T47D (cell line): ENCODE measurements around a stretch of chr7.

GRCh38 chr7:100546996-100547417 lies 8.0 kb downstream of the AGFG2 start:
- RRBS: no CpG with 5 or more reads among the region's 8 CpGs

GRCh38 chr7:100552101-100552817 lies 13.3 kb downstream of the AGFG2 start:
- RRBS: no CpG with 5 or more reads among the region's 7 CpGs

- RRBS: no CpG with 5 or more reads among the region's 7 CpGs
Observed at GRCh38 chr7:100568442-100568767, 5.3 kb downstream of the SAP25 start.

DNA sequence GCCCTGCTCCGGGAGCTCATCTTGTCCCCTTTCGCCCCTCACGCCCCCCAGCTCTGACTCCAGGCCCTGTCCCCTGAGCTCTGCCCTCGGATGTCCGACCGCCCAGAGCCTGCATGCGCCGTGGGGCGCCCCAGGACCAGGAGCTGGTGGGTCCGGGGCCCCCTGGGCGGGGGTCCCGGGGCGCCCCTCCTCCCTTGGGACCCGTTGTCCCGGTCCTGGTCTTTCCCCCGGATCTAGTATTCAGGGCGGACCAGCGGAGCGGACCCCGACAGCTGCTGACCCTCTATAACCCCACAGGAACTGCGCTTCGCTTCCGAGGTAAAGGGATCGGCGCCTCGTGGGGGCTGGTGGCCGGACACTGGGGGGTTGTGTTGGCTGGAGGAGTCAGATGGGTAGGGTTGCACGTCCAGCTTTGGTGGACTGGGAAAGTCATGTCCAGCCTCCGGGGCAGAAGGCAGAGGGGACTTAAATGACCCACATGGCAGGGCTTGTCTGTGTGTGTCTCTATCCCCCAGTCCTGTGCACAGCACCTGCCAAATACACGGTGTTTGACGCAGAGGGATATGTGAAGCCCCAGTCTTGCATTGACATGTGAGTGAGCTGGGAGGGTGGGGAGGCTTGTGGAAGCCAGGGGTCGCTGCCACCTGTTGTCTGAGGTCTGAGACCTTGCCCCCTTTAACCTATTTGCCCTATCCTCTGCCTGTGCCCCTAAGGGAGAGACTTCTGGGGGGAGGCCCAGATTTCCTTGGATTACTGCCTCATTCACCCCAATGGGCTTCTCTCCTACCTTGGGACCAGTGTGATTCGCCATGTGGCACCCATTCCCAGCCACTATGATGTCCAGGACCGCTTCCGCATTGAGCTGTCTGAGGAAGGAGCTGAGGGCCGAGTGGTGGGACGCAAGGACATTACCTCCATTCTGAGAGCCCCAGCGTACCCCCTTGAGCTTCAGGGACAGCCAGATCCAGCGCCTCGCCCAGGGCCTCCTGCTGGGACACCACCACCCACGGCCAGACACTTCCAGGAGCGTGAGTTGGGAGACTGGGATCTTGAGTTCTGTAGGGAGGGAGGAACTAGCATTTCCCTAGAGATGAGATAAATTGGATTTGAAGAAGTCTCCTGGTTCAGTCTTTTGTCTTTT lies 709 bp downstream of the MOSPD3 start:
- RRBS: 9% methylated on average over 6 of the region's 42 CpGs

DNA sequence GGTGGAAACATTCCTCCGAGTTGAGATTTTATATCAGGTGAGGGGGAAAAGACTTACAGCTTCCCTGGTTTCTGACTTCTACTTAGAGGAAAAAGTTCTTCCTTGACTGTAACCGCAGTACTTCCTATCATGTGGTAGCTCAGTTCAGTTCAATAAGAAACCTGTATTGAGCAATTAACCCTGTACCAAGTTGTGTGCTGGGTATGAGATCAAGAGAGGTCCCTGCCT lies 1.4 kb downstream of the MOSPD3 start:
- RRBS: no CpG with 5 or more reads among the region's 2 CpGs

- RRBS: no CpG with 5 or more reads among the region's 12 CpGs
Observed at GRCh38 chr7:100677461-100677680, 3.8 kb downstream of the GNB2 start.

DNA sequence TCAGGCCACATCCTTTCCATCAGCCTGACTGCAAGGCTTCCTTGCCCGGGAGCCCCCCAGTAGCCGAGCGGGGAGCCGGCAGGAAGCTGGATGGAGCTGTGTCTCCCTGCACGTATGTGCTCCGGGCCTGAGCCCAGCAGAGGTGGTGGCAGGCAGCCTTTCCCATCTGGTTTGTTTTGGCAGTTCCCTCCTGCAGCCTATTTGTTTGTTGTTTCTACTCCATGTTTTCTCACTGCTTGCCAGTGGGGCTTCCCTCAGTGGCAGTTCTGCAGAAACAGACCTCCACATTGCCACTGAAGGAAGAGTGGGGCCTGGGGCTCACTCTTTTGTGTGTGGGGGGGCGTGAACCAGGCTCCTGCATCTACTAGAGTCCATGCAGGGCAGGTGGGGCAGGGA lies 5.5 kb downstream of the POP7 start:
- RRBS: 76% methylated on average over 2 of the region's 7 CpGs

GRCh38 chr7:100812619-100813276 lies 14.6 kb downstream of the EPHB4 start:
- RRBS: no CpG with 5 or more reads among the region's 29 CpGs

DNA sequence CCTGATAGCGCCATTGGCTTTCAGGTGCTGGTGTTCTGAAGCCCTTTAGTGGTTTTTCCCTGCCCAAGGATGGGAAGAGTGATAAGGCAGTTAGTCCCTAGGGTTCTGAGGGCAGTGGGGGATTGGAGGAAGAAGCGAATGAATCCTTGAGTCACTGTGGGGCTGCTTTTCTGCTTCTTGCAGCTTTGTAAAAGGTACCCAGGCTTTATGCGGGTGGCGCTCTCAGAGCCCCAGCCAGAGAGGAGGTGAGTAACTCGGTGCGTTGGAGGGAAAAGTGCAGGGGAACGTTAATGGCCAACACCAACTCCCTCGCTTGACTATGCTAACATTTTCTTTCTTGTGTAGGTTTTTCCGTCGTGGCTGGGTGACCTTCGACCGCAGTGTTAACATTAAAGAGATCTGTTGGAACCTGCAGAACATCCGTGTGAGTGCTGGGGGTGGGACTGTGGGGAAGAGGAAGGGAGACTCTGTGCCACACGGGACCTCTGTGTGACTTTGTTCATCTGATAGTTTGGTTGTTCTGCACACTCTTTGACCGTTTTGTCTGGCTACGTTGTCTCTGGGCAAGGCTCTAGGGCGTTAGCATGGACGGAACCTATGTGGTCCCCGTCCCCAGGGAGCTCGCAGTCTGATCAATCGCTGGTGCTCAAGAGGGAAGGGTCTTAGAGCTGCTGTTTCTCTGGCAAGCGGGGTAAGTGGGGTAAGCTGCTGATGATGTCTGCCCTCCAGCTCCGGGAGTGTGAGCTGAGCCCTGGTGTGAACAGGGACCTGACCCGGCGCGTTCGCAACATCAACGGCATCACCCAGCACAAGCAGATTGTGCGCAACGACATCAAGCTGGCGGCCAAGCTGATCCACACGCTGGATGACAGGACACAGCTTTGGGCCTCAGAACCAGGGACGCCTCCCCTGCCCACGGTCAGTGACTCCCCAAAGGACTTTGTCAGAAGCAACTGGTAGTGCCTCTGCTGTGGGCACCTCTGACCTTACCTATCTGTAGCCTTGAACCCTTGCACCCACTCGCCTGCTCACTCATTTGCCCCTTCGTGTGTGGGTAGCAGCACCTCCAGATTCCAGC lies 3.7 kb downstream of the UFSP1 start:
- RRBS: 100% methylated on average over 1 of the region's 36 CpGs

DNA sequence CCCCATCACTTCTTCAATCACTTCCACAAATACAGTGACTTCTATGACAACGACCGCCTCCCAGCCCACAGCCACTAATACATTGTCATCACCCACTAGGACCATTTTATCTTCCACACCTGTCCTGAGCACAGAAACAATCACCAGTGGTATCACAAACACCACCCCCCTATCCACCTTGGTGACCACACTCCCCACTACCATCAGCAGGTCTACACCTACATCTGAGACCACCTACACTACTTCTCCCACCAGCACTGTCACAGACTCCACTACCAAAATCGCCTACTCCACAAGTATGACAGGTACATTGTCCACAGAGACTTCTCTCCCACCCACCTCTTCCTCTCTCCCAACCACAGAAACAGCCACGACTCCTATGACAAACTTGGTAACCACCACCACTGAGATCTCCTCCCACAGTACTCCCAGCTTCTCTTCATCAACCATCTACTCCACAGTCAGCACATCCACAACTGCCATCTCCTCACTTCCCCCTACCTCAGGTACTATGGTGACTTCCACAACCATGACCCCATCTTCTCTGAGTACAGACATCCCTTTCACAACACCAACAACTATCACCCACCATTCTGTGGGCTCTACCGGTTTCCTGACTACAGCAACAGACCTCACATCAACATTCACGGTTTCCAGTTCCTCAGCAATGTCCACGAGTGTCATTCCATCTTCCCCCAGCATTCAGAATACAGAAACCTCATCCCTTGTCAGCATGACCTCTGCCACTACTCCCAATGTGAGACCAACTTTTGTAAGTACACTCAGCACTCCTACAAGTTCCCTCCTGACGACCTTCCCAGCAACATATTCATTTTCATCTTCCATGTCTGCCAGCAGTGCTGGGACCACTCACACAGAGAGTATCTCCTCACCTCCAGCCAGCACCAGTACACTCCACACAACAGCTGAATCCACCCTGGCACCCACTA lies 3.5 kb downstream of the MUC3A start:
- RRBS: no CpG with 5 or more reads among the region's 8 CpGs

GRCh38 chr7:101162462-101163541 lies 2.6 kb downstream of the VGF start:
- RRBS: 4% methylated on average over 54 of the region's 105 CpGs

GRCh38 chr7:101163542-101164016 lies 1.8 kb downstream of the VGF start:
- RRBS: 1% methylated on average over 16 of the region's 58 CpGs

GRCh38 chr7:101173385-101173798 lies 6.7 kb downstream of the NAT16 start:
- RRBS: 2% methylated on average over 14 of the region's 35 CpGs

DNA sequence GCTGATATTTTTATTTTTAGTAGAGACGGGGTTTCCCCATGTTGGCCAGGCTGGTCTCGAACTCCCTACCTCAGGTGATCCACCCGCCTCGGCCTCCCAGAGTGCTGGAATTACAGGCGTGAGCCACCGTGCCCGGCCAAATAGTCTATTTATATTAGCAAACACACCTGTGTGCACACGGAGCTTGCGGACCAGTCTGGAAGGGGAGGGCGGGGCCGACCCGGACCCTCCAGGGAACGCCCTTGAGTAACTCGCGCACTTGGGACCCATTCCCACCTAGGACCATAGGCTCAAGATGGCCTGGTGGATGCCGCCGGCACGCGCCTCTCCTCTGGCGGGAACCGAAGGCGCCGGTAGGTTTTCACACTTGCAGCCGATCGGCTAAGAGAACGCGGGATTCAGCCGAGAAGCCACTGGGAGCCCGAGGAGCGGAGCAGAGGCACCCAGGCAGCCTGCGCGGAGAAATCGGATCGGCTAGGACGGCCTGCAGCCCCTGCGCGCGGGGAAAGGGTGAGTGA lies 19.0 kb downstream of the IFT22 start:
- RRBS: 87% methylated on average over 11 of the region's 38 CpGs

DNA sequence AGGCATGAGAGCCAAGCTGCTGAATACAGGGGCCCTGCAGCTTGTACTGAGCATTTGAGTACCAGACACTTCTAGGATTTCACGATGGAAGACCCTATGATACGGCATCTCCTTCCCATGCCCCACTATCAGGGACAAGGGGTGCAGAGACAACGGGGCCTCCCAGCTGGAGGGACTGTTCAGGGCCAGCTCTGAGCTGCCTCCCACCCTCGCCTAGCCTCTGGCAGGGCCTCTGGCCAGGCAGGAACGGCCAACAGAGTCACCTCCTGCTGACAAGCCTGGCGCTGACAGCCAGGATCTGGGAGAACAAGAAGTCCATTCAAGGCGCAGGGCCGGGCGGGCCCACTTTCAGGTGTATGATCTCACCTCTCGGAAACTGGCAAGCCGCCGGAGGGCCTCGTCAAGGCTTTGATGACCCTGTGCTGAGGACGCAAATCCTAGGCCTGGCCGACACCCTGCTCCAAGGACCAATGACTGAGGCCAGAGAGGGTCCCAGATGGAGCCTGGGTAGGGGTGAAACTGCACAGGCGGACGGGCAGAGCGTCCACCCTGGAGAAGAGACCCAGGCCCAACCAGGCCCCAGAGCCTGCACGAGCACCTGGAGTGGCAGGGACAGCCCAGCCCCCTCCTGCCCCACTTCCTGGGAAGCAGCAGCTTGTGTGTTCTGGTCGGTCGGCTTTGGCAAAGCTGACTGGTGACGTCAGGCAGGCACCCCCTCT lies 30.7 kb downstream of the MYL10 start:
- RRBS: 77% methylated on average over 5 of the region's 22 CpGs

GRCh38 chr7:101702346-101702801 lies 73.3 kb upstream of the MYL10 start:
- RRBS: no CpG with 5 or more reads among the region's 12 CpGs

DNA sequence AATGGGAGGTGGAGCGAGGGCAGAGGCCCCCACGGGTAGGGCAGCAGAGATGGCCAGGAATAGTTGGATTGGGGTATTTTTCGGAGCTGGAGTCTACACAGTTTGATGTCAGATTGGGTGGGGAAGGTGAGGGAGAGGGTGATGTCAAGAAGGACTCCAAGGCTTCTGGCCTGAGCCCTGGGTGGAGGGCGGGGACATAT lies 78.2 kb upstream of the CUX1 start:
- RRBS: no CpG with 5 or more reads among the region's 4 CpGs

- RRBS: no CpG with 5 or more reads among the region's 31 CpGs
Observed at GRCh38 chr7:101869350-101869997, 52.0 kb downstream of the CUX1 start.

DNA sequence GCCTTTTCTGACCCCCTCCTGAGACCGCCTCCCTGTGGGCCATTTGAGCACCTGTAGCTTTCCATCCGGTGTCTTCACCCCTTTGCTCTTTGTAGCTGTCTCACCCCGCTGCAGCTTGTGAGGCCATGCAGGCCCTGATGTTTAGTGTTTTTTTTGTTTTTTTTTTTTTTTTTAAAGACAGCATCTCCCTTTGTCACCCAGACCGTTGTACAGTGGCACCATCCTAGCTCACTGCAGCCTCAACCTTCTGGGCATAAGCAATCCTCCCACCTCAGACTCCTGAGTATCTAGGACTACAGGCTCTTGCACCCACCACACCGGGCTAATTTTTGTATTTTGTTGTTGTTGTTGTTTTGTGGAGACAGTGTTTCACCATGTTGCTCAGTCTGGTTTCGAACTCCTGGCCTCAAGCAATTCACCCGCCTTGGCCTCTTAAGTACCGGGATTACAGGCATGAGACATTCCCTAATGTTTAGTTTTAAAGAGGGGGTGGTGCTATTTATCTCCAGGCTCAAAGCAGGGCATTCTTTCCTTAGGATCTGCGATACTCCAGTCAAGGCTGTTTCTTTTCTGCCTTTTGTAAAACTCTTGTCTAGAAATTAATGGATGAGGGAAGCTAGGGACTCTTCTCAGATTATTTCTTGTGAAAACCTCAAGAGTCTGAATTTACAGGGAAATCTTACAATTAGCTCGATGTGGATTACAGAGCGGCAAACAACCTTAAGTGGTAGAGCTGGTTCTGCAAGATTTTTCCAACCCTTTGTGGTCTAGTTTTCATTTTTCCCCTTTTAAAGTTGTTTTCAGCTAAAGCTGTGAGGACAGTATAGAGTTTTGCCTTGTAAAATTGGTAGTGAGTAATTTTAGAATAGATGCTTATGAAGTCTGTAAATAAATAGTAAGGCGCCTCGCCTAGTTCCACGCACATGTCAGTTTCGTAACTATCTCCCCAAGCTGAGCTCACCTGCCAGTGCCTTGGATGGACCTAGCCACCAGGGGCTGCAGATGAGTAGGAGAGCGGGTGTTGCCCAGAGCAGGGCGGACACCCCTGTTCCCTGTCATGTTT lies 52.9 kb downstream of the CUX1 start:
- RRBS: 4% methylated on average over 3 of the region's 17 CpGs

GRCh38 chr7:101902787-101903452 lies 85.5 kb downstream of the CUX1 start:
- RRBS: no CpG with 5 or more reads among the region's 15 CpGs